Smooth muscle cell (in vitro differentiated cells): ENCODE data around the genes KDELR3 and DMC1.

DNA sequence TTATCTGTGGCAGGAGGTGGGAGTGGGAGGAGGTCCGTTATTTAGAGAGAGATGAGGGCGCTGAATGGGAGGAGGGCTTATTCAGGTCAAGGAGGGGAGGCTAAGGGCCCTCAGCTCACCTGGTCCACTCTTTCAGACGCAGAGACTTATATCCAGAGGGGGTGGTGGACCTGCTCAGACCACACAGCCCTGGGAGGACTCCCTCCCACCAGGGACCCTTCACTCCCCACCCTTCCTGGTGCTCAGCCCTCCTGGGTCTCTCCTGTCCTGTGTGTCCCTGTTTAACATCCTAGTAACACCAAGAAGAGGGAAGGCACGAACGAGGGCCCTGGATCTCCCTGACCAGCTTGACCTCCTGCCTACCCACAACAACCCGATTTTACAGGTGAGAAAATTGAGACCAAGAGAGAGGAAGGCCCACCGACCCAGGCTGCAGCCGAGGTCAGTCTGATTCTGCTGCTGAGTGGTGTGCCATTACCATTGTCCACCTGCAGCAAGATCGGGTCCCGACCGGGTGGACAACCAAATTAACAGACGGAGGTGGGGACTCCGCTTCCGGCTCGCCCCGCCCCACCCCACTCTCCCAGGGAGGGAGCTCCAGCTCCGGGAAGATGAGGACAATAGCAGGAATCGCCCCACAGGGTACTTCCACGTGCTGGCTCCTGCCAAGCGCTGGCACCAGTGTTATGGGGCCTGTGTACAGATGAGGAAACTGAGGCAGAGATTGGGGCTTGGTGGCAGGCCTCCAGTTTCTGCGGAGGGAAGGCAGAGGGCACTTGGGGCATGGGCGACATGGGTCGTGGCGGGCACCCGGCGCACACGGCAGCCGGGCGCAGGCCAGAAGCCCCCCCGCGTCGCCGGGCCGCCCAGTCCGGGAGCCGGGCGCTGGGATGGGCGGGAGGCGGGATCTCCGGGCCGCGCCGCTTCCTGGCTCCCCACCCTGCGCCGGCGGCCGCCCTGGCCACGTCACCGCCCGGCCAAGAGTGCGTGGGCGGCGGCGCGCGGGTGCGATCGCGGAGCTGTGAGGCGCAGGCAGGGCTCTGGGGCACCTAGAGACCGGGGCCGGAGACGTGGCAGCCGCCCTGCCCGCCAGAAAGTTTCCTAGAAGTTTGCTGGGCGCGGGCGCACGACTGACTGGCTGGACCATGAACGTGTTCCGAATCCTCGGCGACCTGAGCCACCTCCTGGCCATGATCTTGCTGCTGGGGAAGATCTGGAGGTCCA lies at the start of gene KDELR3:
Gene KDELR3 (plus strand): TSS at position 1,008 of the 1,224 bp plus-strand sequence.
- RAMPAGE, long total RNA: start-site peak on the plus strand centred at position 1,017 of the sequence, 97 bp wide, 1,265 and 1,040 reads in 2 replicates

DNA sequence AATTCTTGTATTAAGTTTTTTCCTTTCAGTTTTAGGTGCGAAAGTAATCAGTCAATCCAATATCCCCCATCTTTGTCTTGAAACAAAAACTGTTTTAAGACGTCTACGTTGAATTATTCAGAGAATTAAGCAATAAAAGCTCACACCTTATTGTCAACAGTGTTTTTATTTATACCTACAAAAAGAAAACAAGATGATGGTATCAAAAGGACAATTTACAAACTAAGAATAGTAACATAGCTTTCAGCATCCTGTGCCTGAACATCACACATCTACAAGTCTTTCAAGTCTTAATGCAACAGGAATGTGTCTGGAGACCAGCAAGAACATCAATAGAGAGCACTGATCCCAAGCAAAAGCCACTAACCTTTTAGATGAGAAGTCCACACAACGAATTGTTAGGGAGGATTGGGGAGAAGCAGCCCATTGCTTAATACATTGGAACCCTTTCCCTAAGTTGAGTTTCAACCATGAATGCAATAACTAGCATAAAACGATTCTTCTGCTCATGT lies 15.5 kb downstream of the KDELR3 start:
- RAMPAGE, long total RNA: no peak

DNA sequence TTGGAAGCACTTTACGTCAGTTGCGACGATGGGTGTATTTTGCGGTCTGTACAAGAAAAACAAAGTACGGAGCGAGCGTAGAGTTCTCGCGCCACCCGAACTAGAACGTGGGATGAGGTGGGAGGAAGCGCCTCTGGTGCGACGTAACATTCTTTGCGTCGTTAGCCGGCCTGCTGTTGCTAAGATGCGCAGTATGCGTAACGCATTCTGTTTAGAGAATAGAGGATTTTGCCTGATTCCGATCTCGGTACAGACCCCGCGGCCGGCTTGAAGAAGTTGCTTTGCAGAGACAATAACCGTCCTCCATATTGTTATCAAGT lies 266 bp upstream of the DDX17 start:
- RAMPAGE, long total RNA: no peak

DNA sequence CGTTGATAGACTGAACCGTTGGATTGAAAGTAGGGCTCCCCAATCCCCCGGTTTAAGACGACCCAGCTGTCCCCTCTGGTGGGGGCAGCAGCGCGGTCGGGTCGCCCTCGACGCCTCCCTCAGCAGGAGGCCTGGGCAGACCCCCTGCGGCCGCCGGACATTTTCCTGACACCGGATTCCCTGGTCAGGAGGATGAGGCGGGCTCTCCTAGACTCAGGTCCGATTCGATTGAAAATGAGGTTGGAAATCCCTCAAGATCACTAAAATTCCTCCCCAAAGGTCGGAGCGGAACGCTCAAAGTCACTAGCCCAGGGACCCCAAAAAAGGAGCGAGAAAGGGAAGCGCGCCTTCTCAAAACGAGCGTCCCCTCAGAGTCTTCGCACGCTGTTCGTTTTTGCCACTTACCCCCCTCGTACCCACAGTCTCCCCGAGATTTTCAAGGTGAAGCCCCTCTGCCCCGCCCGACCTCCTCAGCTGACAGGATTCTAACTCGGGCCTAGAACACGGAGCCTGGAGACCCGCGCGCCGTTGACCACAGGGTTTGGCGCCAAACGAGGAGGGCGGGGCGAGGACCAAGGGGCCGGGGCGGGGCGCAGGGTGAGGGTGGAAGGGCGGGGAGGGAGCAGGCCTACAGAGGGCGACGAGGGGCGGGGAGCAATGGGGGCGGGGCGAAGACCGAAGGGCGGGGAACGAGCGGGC lies at the start of gene DMC1:
Gene DMC1 (minus strand): TSS at position 546 of the 699 bp plus-strand sequence.
- RAMPAGE, long total RNA: no peak

DNA sequence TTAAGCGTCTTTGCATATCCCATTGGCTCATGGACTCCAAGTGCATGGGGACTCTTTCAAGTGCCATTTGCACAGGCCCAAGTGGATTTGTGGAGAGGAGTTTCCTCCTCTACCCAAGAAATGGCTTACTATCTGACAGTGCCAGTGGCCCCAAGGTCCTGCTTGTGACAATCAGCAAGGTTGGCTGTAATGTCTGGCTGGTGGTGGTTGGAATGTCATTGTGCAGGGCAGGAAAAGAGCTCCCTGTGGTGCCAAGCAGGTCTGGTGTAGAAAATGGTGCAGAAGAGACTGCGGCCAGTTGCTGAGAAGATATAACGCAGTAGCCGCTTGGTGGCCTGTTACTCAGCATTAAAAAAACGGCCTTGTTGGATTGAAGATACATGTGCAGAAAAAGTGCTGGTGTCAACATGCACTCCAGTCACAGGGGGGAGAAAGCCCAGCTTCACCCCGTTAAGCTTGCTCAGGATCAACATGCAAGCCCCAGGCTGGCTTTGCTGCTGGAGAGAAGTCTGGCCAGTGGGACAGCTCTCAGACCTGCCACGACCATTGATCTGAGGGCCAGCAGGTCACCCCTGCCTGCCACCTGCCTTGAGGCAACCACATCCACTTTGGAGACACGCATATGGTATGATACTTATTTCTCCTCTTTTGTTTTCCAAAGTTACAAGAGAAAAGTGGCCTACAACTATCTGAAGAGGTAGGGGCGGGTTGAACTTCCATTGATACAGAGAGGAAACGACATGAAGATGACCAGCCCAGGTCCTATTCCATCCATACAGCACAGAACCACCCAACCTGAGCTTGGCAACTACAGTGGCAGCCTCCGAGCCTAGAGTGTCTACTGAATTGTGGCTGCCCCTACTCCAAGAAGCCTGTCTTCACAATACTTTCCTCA lies 4.4 kb downstream of the TOMM22 start:
- RAMPAGE, long total RNA: no peak

DNA sequence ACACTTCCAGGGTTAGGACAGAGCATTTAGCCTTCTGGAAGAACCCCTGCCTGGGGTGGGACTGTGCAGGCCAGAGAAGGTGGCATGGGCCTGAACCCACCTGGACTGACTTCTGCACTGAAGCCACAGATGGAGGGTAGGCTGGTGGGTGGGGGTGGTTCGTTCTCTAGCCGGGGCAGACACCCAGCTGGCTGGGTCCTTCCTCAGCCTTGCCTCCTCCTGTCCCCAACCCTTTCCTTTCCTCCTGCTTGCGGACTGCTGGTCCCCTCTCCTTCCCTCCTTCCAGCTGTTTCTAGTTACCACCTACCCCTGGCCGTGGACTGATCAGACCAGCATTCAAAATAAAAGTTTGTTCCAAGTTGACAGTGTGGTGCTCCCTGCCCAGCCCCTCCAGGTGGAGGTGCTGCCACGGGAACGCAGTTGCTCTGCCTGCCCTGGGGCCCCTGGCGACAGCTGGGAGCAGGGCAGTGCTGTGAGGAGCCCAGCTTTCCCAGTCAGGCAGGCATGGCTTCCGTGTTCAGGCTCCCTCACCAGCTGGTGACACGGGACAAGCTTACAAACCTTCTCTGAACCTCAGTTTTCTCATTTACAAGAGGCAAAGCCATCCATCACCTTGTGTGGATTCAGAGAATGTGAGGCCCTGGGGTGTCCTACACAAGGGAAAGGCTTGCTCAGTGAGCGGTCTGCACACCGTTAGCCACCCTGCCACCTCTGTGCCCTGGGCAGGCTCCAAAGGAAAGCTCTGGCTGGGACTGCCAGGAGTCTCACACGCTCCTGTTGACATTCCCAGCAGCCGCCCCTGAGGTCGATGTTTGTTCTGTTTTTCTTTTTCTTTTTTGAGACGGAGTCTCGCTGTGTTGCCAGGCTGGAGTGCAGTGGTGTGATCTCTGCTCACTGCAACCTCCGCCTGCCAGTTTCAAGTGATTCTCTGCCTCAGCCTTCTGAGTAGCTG lies 23.6 kb downstream of the SUN2 start:
- RAMPAGE, long total RNA: no peak

- RAMPAGE, long total RNA: no peak
These were observed 5.9 kb upstream of the DNAL4 start for GRCh38 chr22:38799876-38800163.

DNA sequence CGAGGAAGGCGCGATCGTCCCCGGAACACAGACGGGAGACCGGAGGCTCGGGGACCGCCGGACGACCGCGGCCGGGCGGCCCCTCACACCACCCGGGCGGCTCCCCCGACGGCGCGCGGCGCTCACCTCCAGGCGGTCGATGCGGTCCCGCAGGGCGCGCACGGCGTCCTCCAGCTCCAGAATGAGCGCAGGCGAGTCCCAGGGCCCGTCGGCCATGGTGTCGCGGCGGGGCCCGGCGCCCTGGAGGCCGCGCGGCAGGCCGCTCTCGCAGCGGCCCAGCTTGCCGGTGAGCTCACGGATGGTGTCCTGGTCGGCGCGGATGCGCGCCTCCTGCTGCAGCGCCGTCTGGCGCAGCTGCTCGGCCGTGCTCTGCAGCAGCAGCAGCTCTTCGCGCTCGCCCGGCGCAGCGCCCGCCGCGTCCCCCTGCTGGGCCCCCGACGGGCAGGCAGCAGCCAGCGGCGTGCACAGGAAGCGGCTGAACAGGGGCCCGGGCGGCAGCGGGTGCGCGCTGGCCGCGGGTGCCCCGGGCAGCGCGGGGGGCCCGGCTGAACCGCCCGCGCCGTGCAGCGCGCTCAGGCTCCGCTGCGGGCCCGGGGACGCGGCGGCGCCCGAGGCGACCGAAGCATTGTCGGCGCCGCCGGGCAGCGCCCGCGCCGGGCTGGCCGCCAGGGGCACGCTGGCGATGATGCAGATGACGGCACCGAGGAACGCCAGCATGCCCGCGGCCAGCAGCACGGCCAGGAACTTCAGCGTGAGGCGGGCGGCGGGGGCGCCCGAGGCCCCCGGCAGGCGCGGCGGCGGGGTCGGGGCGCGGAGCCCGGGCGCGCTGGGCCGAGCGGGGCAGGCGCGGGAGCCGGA lies 490 bp downstream of the NPTXR start:
- RAMPAGE, long total RNA: no peak

- RAMPAGE, long total RNA: no peak
These were observed 10.7 kb downstream of the APOBEC3B start for GRCh38 chr22:38992591-38993551.

GRCh38 chr22:39018192-39019131 lies 2.5 kb upstream of the APOBEC3D start:
- RAMPAGE, long total RNA: no peak

GRCh38 chr22:39143938-39144422 lies 8.5 kb downstream of the CBX7 start:
- RAMPAGE, long total RNA: no peak

GRCh38 chr22:39174655-39175233 lies 22.3 kb upstream of the CBX7 start:
- RAMPAGE, long total RNA: no peak

- RAMPAGE, long total RNA: no peak
These were observed 4.0 kb downstream of the PDGFB start for GRCh38 chr22:39240558-39241385.

DNA sequence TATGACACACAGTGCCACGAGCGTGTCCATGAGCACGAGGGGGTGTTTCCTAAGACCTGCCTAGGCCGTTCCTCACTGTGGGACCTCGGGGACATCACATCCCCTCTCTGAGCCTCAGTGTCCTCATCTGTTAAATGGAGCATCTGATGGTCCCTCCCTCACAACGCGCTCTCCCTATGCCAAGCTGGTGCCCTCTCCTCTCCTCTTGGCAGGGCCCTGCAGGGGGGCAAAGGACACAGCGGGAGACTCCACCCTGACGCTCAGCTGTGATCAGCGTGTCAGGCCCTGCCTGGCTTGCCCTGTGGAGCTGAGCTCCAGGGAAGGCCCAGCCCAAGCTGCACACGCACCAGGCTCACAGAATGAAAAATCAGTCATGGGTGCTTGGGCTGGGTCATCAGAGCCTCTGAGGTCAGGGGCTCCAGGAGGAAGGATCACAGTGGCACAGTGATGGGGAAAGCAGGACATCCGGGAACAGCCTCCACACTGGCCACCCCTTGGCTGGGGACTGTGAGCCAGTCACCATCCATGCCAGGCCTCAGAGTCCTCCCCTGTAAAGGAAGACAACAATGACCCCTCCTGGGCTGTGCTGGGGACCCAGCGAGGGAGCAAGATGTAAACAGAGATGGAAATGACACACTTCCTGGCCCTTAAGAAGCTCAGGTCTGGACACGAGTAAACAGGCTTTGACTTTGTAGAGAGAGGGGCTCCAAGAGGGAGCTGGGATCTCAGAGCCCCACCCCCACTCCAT lies 36.7 kb downstream of the RPL3 start:
- RAMPAGE, long total RNA: no peak

GRCh38 chr22:39316107-39317248 lies 2.9 kb downstream of the RPL3 start:
- RAMPAGE, long total RNA: no peak

GRCh38 chr22:39350213-39350730 lies 481 bp downstream of the SYNGR1 start:
- RAMPAGE, long total RNA: no peak

DNA sequence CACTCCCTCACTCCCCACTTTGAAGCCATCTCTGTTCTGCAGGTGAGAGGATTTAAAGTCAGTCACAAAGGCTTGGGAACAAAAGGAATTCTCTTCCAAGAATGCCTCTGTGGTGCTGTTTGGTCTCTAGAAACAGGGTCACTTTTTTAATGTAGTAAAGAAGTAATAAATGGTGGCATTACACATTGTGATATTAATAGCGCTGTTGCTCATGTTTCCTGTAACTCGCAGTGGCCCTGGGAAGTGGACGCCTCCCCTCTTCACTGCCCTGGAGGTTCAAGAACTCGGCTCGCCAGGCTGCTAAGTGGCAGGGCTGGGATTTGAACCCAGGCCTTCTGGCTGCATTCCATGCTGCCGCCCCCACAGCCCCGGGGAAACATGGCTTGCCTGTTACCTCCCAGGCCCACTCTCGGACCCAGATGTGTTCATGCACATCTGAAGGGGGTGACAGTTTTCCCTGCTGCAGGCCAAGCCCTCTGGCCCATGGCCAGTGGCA lies 25.1 kb upstream of the MGAT3 start:
- RAMPAGE, long total RNA: no peak

DNA sequence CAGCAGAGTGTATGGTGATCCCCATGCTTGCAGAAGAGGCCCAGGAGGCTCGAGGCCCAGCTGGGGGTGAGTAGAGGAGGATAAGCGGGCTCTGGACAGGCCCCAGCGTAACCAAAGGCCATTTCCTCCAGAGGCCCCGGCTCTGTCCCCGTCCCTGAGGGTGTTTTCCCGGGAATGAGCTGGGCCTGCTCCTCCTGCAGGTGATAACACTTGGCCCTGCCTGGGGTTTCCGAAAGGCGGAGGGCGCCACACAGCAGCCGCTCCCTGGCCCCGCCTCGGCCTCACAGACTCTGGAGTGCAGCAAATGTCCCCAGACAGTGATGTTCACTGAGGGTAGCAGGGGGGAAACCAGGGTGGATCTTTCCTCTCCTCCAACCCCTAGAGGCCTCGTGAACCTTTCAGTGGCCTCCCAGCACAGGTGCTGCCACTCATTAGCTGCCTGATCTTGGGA lies 10.6 kb upstream of the MGAT3 start:
- RAMPAGE, long total RNA: no peak

DNA sequence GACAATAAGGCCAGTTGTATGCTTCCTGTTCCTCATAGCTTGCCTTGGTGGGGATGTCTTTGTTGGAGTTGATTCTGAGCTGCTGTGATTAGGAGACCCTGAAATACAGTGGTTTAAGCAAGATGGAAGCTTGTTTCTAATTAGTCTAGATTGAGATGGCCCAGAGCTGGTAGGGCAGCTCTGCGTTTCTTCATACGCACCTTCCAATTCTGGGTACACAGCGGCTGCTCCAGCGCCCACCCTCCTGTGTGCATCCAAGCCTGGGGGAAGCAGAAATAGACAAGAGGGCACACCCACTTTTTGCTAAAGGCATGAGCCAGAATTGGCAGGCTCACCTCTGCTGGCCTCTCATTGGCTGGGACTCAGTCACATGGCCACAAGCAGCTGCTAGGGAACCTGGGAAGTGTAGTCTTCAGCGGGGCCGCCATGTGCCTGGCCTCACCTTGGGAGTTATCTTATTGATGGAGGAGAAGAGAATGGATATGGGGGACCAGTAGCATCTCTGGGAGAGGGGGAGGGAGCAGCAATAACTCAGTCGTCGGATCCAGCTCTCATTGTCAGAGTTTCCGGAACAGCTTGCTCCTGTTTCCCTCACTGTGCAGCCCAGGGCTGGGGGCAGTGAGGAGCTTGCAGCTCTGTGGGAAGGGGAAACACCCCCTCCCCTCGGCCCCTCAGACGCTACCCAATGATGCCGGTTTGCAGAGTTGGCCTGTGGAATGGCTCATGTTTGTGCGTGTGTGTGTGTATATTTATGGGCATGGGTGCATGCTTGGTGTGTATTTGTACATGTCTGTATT lies 11.9 kb upstream of the MIEF1 start:
- RAMPAGE, long total RNA: no peak

- RAMPAGE, long total RNA: no peak
These were observed 13.1 kb upstream of the CACNA1I start for GRCh38 chr22:39557355-39557930.